Mesangial cell (primary cell): Measurements from ENCODE around the genes NR5A1 and RABEPK.

- RAMPAGE, long total RNA = no peak
These were observed at the start of gene NR5A1 for GRCh38 chr9:124506953-124508127. Gene NR5A1, minus strand, starts transcription at chr9:124507399.

DNA sequence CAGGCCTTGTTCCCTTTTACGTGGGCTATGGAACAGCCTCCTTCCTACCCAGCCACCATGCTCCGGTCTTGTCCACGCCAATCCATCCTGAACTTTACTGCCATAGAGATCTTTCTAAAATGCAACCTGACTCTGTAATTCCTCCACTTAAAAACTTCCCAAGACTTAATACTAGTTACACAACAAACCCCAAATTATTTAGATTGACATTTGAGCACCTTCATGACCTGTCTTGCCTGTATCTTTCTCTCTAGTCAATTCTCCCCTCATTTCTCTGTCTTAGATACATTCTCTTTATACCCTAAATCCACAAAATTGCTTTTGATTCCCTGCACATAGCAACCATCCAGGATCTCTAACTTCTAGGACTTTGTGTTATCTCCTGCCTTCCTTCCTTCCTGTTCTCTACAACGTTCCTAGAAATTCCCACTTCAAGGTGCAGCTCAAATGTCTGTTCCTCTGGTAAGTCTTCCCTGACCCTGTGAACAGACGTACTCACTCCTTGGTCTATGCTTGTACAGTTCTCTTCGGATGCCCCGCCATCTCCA lies 24.8 kb upstream of the NR5A1 start:
- RAMPAGE, long total RNA = no peak

DNA sequence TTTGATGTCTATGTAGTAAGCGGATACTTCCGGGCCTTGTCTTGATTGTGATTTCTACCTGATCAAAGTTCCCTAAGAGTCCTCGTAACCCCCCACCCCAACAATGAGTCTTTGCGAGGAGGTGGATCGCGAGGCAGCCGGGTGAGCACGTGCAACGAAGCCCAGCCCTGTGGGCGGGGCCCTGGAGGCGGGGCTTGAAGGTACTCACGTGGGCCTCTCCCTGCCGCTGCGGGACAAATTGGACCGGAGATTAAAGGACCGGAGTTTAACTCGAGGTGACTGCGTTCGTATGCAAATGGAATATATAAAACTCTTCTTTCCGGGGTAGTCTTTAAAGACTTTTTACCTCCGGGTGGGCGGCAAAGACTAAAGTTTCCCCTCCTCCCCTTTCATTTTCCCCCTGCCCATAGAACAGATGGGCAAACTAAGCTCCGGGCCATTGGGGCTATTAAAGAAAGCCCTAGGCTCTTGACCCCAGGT lies 428 bp upstream of the NR6A1 start:
- RAMPAGE, long total RNA = no peak

- RAMPAGE, long total RNA = no peak
These were observed 16.4 kb downstream of the ARPC5L start for GRCh38 chr9:124878052-124879024.

GRCh38 chr9:124941700-124942159 lies 847 bp upstream of the GOLGA1 start:
- RAMPAGE, long total RNA = no peak

DNA sequence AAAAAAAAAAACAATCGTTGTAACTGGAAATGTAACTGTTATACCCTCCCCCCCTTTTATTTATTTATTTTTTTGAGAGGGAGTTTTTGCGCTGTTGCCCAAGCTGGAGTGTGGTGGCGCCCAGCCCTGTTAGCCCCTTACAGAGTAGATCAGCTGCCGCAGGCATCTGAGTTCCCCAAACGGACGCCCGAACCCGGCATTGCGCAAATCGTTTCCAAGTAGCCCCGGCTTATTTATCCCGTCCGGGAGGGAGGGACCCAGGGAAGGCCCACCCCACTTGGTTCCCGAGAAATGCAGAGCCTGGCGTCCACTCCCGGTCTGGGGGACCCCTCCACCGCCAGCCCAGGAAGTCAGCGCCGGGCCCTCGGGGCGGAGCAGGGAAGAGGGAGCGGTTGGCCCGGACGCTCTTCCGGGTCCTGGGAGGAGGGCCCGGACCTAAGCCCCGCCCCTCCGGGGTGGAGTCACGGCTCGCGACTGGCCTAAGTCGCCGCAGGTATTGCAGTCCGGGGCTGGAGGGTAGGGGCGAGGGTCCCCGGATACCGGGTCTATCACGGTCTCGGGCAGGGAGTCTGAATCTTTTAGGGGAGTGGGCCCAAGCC lies at the start of gene RABEPK:
Gene RABEPK (plus strand): TSS at position 458 of the 599 bp plus-strand sequence.
- RAMPAGE, long total RNA = start-site peak on the plus strand centred at position 473 of the sequence, 41 bp wide, 204 reads

DNA sequence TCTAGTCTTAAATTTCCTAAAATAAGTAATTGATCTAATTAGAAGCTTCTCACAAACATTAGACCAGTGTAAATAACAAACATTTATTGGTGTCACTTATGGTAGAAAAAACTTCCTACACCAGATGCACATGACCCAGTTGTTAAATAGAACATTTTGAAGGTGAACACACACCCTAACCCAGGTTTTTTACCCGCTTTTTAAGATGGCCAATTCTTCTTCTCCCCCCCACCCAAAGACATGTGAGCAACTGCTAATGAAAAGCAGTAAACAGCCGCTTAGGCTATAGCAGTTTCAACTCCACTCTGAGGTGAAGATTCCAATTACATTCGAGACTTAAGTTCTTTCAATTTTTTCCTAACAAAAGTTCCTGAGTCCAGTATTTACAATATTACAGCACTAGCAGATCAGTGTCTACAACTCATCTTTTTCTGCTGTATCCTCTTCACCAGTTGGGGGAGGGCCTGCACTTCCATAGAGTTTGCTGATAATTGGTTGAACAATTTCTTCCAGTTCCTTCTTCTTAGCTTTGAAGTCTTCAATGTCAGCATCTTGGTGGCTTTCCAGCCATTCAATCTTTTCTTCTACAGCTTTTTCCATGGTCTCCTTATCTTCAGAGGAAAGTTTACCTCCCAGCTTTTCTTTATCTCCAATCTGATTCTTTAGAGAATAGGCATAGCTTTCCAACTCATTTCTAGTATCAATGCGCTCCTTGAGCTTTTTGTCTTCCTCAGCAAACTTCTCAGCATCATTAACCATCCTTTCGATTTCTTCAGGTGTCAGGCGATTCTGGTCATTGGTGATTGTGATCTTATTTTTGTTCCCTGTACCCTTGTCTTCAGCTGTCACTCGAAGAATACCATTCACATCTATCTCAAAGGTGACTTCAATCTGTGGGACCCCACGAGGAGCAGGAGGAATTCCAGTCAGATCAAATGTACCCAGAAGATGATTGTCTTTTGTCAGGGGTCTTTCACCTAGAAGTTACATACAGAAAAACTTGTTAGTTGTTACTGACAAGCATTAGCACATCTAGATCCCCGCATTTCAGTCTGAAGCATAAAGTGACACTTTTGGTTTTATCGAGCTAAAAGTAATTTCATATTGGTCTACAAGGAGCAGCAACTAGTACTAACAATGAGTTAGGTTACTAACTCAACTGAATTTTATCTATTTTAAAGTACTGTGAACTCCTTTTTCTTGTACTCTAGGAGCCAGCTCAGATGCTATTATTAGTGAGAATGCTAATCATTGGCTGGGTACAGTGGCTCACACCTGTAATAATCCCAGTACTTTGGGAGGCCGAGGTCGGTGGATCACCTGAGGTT lies 4.5 kb downstream of the HSPA5 start:
- RAMPAGE, long total RNA = no peak

- RAMPAGE, long total RNA = no peak
These were observed 3.2 kb downstream of the HSPA5 start for GRCh38 chr9:125237924-125238445.

DNA sequence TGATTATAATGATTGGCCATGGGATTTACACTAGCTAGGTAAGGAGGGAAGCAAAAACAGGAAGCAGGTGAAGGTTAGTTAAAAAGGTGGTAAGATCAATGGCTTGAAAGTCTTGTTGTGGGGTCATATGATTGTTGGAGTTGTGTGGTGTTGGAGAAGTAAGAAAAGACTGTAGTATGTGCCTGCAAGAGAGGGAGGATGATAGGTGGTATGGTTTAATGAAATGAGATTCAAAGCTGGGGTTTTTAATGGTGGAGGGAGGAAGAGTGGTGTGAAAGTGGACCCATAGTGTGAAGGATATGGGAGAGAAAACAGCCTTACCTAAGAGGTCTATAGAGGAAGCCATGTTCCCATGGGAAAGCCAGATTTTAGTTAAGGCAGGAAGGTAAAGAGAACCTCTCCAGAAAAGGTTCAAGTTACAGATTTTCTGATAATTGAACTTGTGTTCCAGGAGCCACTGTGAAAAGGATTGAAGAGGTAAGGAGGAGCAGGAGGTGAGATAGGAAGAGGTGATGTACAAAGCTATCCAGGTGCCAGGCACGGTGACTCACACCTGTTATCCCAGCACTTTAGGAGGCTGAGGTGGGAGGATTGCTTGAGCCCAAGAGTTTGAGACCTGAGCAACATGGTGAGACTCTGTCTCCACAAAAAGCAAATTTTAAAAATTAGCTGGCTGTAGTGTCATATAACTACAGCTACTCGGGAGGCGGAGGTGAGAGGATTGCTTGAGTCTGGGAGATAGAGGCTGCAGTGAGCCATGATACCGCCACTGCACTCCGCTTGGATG lies 30.0 kb downstream of the GAPVD1 start:
- RAMPAGE, long total RNA = no peak

DNA sequence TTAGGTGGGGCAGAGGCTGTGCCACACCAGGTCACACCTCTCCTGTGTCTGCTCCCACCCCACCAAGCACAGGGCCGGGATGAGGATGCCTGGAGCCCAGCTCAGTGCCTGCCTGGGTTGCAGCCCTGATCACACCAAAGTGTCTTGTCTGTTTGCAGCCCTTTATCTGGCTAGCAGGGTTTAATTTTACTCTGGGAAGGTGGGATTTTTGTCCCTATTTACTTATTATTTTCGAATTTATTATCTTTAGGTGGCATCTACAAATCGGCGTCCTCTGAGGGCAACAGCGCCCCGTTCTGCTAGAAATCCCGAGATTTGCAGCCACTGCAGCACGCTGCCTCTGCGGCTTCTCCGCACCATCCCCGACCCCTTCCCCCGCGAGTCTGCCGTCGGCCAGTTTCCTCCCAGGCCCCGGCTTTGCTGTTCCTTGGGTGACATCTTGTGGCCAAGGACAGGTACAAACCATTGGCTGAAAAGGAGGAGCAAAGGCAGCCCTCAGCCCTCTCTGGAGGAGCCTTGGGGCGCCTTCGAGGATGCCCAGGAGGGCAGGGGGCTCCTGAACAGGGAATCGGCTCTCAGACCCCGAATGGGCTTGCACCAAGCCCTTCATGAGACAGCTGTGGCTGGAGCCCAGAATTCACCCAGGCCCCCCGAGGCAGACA lies 113.0 kb downstream of the GAPVD1 start:
- RAMPAGE, long total RNA = no peak

DNA sequence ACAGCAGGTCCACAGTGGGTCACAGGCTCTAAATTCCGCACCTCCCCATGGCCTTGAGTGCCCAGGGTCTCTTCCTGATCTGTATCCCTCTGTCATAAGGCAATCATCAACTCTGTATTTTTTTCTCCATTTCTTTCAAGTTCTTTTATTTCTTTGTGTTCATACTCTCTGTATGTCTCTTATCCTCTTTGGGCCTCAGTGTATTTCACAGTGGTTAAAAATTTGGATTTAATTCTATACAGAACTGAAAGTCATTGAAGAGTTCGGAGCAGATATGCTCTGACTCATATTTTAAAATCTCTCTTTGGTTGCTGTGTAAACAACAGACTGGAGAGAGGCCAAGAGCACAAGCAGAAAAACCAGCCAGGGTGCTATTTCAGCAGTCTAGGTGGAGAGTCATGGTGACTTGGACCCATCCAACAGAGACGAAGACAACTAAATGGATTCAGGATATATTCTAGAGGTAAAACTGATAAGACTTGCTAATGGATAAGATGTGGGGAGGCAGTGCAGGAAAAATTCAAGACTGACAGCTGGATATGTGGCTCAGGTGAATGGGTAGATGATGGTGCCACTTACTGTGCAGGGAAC lies 169.0 kb downstream of the MAPKAP1 start:
- RAMPAGE, long total RNA = no peak

DNA sequence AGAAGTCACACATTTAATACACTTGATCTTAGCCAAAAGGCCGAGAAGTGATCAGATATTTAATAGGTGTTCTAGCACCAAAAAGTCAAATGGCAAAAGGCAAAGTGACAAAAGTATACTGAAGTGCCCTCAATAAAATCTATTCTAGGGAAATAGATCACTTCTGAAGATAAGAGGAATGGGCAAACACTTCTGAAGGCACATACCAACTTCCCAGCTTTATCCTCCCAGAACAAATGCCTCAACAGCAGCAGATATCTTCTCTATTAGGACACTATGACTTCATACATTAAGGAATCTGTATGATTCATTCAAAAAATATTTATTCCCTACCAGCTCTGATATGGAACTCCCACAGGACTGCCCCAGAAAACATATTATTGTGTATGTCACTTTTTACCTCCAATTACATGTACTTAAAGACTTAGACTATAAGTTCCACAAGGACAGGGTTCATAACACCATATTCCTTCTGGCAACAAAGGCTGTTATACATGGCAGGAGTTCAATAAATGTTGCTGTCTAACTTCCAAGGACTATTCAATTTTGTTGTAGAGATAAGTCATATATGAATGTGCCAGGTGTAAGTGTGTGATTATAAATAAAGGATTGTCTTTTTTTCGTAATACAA lies 31.6 kb downstream of the MAPKAP1 start:
- RAMPAGE, long total RNA = no peak

GRCh38 chr9:125745716-125746432 lies 1.3 kb upstream of the PBX3 start:
- RAMPAGE, long total RNA = no peak

DNA sequence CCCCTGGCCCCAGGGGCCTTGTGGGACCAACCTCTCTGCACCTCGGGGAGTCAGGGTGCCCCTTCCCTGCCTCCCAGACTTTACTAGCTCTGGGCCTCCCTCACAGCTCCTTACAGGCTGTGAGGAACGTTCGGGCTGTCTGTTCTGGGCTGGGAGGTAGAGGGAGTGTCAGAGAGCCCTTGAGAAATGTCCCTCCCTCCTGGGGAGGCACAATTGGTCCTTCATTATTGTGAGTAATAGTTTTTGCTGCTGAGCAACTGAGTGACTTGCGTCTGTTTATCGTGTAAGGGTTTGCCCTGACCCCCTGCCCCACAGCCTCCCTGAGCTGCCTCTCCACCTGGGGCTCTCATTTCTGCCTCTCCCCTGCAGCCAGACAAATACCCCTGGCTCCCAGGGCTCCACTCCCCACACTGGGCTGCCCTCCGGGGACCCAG lies 175.0 kb upstream of the MVB12B start:
- RAMPAGE, long total RNA = no peak

GRCh38 chr9:126326252-126326431 lies 487 bp upstream of the MVB12B start:
- RAMPAGE, long total RNA = no peak

DNA sequence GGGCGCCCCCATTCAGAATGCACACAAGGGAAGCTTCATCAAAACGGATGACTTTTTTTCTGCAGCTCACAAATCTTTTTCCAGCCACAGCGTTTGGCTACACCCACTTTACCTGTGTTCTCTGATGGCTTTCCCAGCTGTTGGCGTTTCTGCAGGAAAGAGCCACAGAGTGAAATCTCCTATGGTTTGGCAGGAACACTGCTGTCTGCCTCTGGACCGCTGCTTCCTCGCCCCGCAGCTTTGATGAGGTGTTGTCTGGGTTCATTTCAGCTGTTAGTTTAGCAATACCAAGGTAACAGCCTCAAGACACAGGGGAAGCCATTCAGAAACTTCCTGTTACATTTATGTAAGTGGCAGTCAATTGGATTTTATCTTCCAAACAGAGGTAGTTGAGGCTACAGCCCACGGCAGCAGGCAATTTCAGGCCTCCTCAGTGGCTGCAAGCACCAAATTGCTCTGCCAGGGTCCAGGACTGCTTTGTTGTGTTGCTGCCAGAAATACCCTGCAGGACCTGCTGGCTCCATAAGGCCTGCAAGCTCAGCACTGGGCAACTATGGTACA lies 96.6 kb downstream of the MVB12B start:
- RAMPAGE, long total RNA = no peak

DNA sequence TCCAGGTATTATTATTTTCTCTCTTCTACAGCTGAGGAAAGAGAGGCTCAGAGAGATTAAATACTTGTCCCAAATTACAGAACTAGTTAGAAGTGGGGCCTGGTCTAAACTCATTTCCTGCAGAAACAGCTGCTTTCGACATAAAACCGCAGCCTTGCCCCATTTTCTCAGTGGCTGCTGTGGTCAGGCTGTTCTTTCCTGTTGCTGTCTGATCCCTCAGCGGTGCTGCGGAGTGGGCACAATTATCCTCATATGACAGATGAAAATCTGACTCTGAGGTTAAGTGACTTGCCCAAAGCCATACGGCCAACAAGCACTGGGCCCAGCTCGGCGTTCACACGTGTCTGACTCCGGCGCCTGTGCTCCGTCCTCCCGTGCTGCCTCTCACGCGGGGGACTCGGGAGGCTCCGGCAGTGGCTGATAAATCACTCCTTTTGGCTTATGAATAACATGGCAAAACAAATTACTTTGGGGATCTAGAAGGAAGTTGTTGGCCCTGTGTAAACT lies 142.7 kb upstream of the LMX1B start:
- RAMPAGE, long total RNA = no peak

GRCh38 chr9:126525356-126525774 lies 88.4 kb upstream of the LMX1B start:
- RAMPAGE, long total RNA = no peak

- RAMPAGE, long total RNA = no peak
These were observed 83.3 kb upstream of the ZBTB43 start for GRCh38 chr9:126721400-126722120.

GRCh38 chr9:126993888-126994689 lies 79.5 kb downstream of the RALGPS1 start:
- RAMPAGE, long total RNA = no peak